ENCODE measurements around a stretch of chr2.

DNA sequence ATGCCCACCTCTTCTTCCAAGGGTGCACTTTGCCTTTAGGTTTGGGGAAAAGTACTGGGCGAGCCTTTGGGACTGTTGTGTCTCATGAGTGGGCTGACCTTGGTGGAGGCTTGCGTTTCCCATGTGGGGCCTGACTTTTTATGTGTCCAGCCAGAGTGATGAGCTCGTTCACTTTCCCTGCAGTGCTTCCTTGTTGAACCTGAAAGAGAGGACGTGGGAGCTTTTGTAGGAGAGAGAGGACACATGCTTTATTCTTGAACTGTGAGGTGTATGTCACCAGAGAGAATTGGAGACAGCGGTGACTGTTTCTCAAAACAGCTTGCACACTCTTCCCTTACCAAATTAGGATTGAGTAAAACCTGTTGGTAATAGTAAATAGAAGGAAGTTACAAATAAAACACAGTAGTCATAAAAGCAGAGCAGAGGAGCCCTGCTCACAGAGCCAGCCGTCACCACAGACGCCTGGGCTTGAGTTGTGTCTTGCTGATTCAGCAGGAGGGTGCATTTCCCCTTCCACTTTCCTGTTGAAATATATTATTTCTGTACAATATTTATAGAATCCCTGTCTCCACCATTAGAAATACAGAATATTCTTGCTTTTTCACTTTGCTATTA lies 60.7 kb downstream of the INPP4A start:
- PRO-cap, 2 experiments, result peak in 1 of 2 experiments; most common plus-strand start position 439 of the sequence (in 1)

- PRO-cap, 2 experiments, result no peak in any of the 2 experiments
These were observed 38.3 kb downstream of the COA5 start for GRCh38 chr2:98569946-98570543.

DNA sequence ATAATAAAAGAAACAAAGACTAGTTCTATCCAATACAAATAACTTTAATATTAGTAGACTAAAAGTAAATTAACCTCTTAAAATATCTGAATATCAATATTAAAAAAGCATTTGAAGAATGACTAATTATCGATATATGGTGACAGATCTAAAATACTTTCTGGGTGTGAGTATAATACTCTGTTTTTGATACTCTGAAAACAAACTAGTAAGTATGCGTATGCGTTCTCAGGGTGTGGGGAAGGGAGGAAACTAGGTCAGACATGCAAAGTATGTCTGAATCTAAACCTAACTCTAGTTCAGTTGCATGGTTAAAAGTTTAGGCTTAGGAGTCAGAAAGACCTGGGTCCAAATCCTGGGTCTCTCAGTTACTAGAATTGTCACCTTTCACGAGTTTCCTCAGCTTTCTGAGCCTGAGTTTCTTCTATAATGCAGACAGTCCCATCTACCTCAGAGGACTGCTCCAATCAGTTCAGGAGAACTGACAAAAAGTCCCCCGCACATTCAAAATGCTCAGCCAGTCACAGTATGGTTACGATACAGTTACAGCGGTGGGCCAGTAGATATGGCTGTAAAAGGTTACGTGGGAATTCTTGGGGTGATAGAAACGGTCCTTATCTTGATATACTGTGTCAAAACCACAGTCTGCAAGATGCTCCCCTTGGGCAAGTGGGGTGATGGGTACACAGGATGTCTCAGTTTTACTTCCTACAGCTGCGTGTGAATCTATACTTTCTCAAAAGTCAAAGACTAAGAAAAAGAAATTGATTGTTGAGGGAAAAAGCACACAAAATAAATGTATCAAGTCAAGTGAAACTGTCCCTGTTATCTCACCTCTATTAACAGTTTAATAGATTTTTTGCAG lies 29.2 kb downstream of the UNC50 start:
- PRO-cap, 2 experiments, result no peak in any of the 2 experiments

- PRO-cap, 2 experiments, result no peak in any of the 2 experiments
These were observed 56.1 kb downstream of the UNC50 start for GRCh38 chr2:98664385-98664928.

- PRO-cap, 2 experiments, result peak in 1 of 2 experiments; most common plus-strand start chr2:98824618 (in 1); most common minus-strand start chr2:98824442 (in 1)
These were observed 93.4 kb upstream of the MGAT4A start for GRCh38 chr2:98824255-98824797.

DNA sequence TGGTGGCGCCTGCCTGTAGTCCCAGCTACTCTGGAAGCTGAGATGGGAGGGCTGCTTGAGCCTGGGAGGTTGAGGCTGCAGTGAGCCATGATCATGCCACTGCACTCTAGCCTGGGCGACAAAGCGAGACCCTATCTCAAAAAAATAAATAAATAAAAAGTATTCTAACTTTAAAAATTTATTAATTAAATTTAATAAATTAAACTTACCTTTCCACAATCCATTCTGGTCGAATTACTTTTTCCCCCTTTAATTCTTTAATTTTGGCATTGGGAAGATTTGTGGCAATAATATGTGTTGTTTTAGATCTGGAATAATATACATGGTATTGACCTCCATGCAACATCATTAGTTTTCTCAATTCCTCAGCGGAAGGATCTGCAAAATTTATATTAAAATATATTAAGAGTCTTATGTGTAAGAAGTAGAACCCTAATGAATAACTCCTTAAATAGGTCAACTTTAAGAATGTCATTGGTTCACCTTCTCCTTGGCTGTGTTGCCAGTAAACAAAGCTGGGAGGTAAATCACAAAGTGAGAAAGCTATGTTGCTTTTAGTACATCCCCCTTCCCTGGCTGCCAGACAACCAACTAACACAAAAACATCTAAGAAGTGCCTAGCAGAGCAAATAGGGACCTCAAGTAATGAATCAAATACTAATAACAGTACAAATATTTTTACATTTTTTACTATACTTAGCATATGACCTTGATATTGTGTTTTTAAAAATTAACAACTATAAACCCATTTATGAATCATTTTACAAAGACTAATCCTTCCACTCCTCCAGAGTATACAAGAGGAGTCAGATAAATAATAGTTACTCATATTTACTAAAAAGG lies 40.5 kb downstream of the REV1 start:
- PRO-cap, 2 experiments, result no peak in any of the 2 experiments

- PRO-cap, 2 experiments, result no peak in any of the 2 experiments
These were observed 17.3 kb downstream of the REV1 start for GRCh38 chr2:99472298-99473153.

- PRO-cap, 2 experiments, result no peak in any of the 2 experiments
These were observed 274.8 kb downstream of the AFF3 start for GRCh38 chr2:99867502-99868051.

GRCh38 chr2:99960332-99961541 lies 181.7 kb downstream of the AFF3 start:
- PRO-cap, 2 experiments, result no peak in any of the 2 experiments

DNA sequence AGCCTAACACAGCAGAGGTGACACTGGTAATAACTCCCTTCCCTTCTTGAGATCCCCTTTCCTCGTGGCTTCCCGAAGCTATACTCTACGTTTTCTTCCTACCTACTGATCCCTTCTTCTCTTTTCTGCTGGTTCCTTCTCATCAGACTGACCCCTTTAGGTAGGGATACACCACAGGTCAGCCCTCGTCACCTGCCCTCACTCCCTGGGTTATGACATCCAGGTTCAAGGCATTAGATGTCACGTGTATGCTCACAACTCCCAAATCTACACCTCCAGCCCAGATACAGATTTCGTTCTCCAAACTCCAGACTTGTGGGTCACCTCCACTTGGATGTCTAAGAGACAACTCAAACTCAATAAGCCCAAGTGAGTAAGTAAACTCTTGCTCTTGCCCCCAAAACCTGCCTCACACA lies 145.5 kb downstream of the AFF3 start:
- PRO-cap, 2 experiments, result no peak in any of the 2 experiments

- PRO-cap, 2 experiments, result no peak in any of the 2 experiments
These were observed 34.3 kb downstream of the AFF3 start for GRCh38 chr2:100107977-100108523.

DNA sequence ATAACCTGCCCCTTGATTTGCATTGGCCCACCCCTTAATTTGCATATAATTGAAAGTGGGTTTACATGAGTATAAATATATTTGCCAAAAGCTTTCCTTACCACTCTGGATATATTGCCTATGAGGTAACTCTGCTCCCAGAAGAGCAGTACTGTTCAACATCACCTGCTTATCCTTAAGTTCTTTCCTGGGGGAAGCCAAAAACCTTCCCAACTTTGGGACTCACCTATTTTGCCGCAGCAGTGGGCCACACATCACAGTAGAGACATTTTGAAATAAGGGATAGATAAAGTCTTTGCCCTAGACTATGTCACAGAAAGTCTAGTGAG lies 36.0 kb upstream of the AFF3 start:
- PRO-cap, 2 experiments, result no peak in any of the 2 experiments

- PRO-cap, 2 experiments, result no peak in any of the 2 experiments
These were observed 74.6 kb downstream of the LONRF2 start for GRCh38 chr2:100247611-100248113.

- PRO-cap, 2 experiments, result peak in 1 of 2 experiments; most common plus-strand start chr2:100273101 (in 1)
These were observed 49.5 kb downstream of the LONRF2 start for GRCh38 chr2:100272560-100273443.

DNA sequence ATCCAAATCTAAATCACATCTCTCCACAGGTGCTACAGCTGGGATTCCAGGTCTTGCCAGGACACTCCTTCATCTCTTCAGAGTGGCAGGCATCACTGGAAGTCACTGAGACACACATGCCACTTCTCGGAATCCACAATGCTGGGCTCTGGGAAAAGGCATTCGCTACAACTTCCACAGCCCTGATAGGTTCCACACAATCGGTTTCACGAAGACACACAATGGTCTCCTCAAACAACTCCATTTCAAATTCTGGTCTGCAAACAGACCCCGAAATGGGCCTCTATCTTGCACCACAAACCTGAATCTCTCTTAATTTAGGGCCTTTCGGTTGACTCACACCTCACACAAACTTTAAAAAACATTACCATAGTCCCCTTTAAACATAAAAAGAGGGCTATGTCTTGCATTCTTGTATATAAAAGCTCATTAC lies 44.4 kb downstream of the LONRF2 start:
- PRO-cap, 2 experiments, result no peak in any of the 2 experiments

DNA sequence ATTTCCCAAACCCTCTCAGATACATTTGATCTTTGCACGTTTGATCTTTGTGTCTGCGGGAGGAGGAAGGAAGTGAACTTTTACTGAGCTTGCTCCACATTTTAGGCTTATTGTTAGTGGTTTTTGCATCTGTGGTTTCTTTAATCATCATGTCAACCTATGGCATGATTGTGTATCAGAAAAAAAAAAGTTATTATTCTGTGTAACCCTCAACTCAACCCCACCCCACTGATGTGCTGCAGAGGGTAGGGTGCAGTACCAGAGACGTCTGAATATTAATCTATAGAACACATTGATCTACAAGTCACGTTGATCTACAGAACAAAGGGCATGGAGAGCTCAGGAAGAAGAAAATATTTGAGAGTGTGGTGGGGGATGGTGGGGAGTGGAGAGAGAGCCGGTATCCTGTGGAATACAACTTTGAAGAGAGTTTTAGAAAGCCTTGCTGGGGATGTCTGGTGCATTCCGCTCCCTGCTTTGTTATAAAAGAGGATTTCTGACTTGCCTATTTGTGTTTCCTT lies 81.4 kb downstream of the PDCL3 start:
- PRO-cap, 2 experiments, result no peak in any of the 2 experiments

- PRO-cap, 2 experiments, result peak in 2 of 2 experiments; most common plus-strand start chr2:100819236 (in 2); most common minus-strand start chr2:100819089 (in 2)
These were observed 771 bp upstream of the NPAS2 start for GRCh38 chr2:100818922-100819814.

- PRO-cap, 2 experiments, result no peak in any of the 2 experiments
These were observed 51.9 kb downstream of the NPAS2 start for GRCh38 chr2:100871785-100872390.

- PRO-cap, 2 experiments, result no peak in any of the 2 experiments
These were observed 69.1 kb upstream of the RPL31 start for GRCh38 chr2:100932810-100933598.

- PRO-cap, 2 experiments, result no peak in any of the 2 experiments
These were observed 3.9 kb upstream of the RPL31 start for GRCh38 chr2:100998040-100998666.

All from heart right ventricle (tissue), 2 donors.